ENCODE measurements around a stretch of chr3.

- RRBS, 2 experiments = no CpG with 5 or more reads among the region's 6 CpGs
CAGE:
- cytosol, long polyA minus RNA = no peak
- cytosol, long polyA plus RNA = no peak
- long polyA plus RNA = no peak
- nucleus, long polyA minus RNA = no peak
- nucleus, long polyA plus RNA = no peak
These were observed 1.8 kb downstream of the PLCXD2 start for GRCh38 chr3:111676186-111676765.

DNA sequence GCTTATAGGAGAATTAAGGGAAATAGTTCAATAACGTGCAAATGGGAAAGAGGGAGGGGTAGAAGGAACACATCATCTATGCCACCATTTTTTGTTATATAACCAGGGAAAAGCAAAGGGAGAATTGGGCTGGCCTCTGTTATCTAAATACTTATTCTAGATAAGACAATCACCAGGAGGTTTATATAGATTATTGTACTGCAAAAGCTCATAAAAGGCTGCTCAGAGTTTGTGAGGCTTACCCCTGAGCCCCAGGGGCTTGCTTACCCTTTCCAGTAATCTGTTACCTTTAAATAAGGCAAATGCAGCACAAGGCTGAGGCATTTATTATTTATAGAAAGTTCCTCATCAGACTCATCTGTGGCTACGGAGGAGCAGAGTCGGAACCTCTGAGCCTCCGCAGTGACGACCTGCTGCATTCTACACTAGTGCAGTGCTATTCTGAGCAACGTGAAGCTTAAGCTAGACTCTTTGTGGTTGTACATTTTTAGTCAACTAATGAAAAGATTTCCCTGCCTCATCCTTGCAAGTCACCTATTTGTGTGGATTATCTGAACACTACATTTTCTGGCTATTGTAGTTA is 18.6 kb downstream of the PLCXD2 start:
- RRBS, 2 experiments = no CpG with 5 or more reads among the region's 6 CpGs
CAGE:
- cytosol, long polyA minus RNA = no peak
- cytosol, long polyA plus RNA = no peak
- long polyA plus RNA = no peak
- nucleus, long polyA minus RNA = no peak
- nucleus, long polyA plus RNA = no peak

GRCh38 chr3:111732267-111732747 is 57.8 kb downstream of the PLCXD2 start:
- RRBS, 2 experiments = no CpG with 5 or more reads among the region's 3 CpGs
CAGE:
- cytosol, long polyA minus RNA = start-site peak on the plus strand at chr3:111732510-111732521, 252 reads
- cytosol, long polyA plus RNA = start-site peak on the plus strand at chr3:111732492-111732522, 313 and 231 reads in 2 replicates
- long polyA plus RNA = start-site peak on the plus strand at chr3:111732494-111732523, 197 and 224 reads in 2 replicates
- nucleus, long polyA minus RNA = start-site peak on the plus strand at chr3:111732517-111732521, 45 reads
- nucleus, long polyA plus RNA = start-site peak on the plus strand at chr3:111732455-111732521, 781 and 963 reads in 2 replicates

- RRBS, 2 experiments = no CpG with 5 or more reads among the region's 5 CpGs
CAGE:
- cytosol, long polyA minus RNA = no peak
- cytosol, long polyA plus RNA = no peak
- long polyA plus RNA = no peak
- nucleus, long polyA minus RNA = no peak
- nucleus, long polyA plus RNA = no peak
These were observed 64.9 kb downstream of the PLCXD2 start for GRCh38 chr3:111739187-111740041.

DNA sequence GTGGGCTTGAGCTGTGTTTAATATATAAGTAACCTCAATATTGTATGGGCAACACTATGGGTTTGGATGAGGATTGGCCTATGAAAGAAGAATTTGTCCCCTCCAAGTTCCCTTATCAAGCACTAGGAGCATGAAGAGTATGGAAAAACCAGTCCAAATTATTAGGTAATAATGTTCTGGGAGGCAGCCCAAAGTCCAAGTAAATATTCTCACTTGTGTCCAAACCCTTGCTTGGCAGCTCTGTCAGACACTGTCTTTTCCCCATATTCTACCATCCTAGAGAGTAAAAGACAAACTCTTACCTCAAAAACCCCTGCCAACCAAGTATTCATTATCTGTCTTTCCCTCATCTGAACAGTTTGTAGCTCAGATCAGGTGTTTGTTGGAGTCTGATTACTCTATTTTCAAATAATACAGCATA is 89.9 kb upstream of the PHLDB2 start:
CAGE:
- cytosol, long polyA minus RNA = no peak
- cytosol, long polyA plus RNA = no peak
- long polyA plus RNA = no peak
- nucleus, long polyA minus RNA = no peak
- nucleus, long polyA plus RNA = no peak

DNA sequence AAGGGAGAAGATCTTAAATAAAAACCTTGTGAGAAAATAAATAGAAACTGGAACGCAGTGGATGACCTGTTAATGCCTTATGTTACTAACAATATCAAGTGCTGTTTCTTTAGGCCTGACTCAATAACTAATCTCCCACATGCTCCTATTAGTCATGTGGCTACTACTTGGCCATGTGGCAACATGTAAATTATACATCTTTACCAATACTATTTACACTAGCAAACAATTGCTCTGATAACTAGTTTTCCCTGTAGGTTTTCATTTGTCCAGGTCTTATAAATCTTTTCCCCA is 11.6 kb upstream of the C3orf52 start:
- RRBS, 2 experiments = no CpG with 5 or more reads among the region's 1 CpG
CAGE:
- cytosol, long polyA minus RNA = no peak
- cytosol, long polyA plus RNA = no peak
- long polyA plus RNA = no peak
- nucleus, long polyA minus RNA = no peak
- nucleus, long polyA plus RNA = no peak

- RRBS, 2 experiments = no CpG with 5 or more reads among the region's 4 CpGs
CAGE:
- cytosol, long polyA minus RNA = no peak
- cytosol, long polyA plus RNA = no peak
- long polyA plus RNA = no peak
- nucleus, long polyA minus RNA = no peak
- nucleus, long polyA plus RNA = no peak
These were observed 19.2 kb downstream of the GCSAM start for GRCh38 chr3:112113679-112114331.

DNA sequence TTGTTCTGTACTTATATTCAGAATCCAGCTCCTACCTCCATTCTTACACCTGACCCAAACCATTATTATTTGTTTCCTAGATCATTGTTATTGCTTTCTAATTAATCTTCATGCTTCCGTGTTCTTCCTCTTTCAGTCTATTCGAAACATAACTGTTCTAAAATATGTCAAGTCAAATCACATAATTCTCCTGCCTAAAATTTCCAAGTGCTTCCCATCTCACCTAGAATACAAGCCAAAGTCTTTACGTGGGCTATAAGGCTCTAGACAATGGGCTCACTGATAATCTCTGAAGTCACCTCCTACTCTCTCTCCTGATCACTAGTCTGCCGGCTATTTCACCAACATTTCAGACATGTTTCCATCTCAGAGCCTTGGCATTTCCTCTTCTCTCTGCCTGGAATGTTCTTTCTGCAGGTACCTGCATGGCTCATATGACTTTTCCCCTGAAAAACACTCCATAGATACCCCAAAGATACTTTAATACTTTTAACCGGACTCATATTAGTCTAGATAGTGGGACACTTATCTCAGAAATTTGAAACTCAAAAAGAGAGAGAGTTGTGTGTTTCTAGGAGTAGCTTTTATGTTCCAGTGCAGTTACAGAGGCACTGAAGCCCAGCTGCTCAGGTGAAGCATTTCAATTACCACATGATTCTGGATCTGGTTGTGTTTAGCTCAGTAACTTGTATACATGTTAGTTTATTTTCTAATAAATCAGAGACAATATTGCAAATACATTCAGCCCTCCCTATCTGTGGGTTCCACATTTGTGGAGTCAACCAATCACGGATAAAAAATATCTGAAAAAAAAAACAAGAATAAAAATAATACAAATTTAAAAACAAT is 32.7 kb downstream of the CD200 start:
- RRBS, 2 experiments = no CpG with 5 or more reads among the region's 6 CpGs
CAGE:
- cytosol, long polyA minus RNA = no peak
- cytosol, long polyA plus RNA = no peak
- long polyA plus RNA = no peak
- nucleus, long polyA minus RNA = no peak
- nucleus, long polyA plus RNA = no peak

GRCh38 chr3:112411399-112412006 is 78.5 kb downstream of the CD200 start:
- RRBS, 2 experiments = no CpG with 5 or more reads among the region's 5 CpGs
CAGE:
- cytosol, long polyA minus RNA = no peak
- cytosol, long polyA plus RNA = no peak
- long polyA plus RNA = no peak
- nucleus, long polyA minus RNA = no peak
- nucleus, long polyA plus RNA = no peak

DNA sequence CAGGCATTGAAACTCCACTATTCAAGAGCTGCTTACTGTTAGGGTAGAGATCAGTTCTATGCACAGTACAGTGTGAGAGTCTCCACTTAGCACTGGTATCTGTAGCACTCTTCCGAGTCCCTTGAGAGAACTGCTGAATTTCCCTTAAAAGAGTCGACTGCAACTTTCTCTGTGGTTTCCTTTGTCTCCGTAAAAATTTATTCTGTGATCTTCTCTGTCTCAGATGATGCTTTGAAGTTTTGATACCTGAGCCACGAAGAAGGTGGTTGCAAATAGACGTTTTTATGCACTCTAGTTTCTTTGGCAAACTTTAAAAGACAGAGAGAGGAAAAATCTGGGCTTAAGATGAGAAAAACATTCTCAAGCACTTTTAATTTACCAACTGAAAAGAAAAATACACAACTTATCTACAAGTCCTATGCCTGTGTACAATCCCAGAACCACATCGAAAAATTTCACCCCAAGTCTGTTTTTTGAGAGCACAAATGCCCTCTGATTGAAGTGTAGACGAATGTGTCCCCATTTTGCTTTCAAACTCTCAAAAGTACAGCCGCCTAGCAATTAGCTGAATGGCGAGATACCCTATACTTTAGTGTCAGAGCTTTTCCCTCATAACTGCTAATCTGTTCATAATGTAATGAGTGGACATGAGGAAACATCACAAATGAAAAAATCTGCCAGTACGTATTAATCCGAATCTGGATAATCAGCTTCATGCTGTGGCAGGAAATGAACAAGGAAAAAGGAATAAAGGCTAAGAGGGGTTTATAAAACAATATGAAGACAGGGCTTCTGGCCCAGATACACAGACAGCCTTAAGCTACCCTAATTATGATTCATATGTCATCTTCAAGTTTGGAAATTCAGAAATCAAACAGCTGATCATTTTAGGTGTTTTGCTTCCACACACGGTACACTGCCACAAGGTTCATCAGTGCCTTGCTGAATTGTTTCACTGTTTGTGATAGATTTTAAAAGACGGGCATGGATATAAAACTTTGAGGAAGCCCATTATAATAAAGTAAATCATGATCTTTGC is 13.5 kb downstream of the NEPRO start:
- RRBS, 2 experiments = no CpG with 5 or more reads among the region's 13 CpGs
CAGE:
- cytosol, long polyA minus RNA = no peak
- cytosol, long polyA plus RNA = no peak
- long polyA plus RNA = no peak
- nucleus, long polyA minus RNA = no peak
- nucleus, long polyA plus RNA = no peak

- RRBS, 2 experiments = no CpG with 5 or more reads among the region's 9 CpGs
CAGE:
- cytosol, long polyA minus RNA = no peak
- cytosol, long polyA plus RNA = no peak
- long polyA plus RNA = no peak
- nucleus, long polyA minus RNA = no peak
- nucleus, long polyA plus RNA = no peak
These were observed 18.1 kb upstream of the BOC start for GRCh38 chr3:113193153-113193735.

DNA sequence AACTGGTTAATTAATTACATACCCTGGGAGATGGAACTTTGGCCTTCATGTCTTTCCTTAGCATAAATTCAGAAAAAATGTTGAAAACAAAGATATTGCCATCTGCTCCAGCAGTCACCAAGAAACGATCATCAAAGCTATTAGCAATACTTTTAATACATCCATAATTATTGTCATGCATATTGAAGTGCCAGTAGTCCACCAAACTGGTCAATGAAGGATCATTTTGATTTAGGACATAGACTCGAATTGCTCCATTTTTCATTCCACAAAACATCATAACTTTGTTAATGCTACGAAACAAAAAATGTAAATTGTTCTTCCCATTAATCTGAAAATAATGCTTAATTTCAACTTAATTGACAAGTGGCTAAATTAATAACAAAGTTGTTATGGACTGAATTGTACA is 75.3 kb downstream of the CFAP44 start:
- RRBS, 2 experiments = no CpG with 5 or more reads among the region's 3 CpGs
CAGE:
- cytosol, long polyA minus RNA = no peak
- cytosol, long polyA plus RNA = no peak
- long polyA plus RNA = no peak
- nucleus, long polyA minus RNA = start-site peak on the minus strand centred at position 304 of the sequence, 58 bp wide, 6 reads
- nucleus, long polyA plus RNA = no peak

GRCh38 chr3:113602703-113603163 is 70.4 kb downstream of the SIDT1 start:
- RRBS, 2 experiments = 54 to 56% methylated on average over 3 of the region's 9 CpGs
CAGE:
- cytosol, long polyA minus RNA = no peak
- cytosol, long polyA plus RNA = no peak
- long polyA plus RNA = no peak
- nucleus, long polyA minus RNA = no peak
- nucleus, long polyA plus RNA = no peak

GRCh38 chr3:113698690-113699457 is 2.4 kb upstream of the USF3 start:
- RRBS, 2 experiments = no CpG with 5 or more reads among the region's 29 CpGs
CAGE:
- cytosol, long polyA minus RNA = no peak
- cytosol, long polyA plus RNA = no peak
- long polyA plus RNA = no peak
- nucleus, long polyA minus RNA = no peak
- nucleus, long polyA plus RNA = no peak

DNA sequence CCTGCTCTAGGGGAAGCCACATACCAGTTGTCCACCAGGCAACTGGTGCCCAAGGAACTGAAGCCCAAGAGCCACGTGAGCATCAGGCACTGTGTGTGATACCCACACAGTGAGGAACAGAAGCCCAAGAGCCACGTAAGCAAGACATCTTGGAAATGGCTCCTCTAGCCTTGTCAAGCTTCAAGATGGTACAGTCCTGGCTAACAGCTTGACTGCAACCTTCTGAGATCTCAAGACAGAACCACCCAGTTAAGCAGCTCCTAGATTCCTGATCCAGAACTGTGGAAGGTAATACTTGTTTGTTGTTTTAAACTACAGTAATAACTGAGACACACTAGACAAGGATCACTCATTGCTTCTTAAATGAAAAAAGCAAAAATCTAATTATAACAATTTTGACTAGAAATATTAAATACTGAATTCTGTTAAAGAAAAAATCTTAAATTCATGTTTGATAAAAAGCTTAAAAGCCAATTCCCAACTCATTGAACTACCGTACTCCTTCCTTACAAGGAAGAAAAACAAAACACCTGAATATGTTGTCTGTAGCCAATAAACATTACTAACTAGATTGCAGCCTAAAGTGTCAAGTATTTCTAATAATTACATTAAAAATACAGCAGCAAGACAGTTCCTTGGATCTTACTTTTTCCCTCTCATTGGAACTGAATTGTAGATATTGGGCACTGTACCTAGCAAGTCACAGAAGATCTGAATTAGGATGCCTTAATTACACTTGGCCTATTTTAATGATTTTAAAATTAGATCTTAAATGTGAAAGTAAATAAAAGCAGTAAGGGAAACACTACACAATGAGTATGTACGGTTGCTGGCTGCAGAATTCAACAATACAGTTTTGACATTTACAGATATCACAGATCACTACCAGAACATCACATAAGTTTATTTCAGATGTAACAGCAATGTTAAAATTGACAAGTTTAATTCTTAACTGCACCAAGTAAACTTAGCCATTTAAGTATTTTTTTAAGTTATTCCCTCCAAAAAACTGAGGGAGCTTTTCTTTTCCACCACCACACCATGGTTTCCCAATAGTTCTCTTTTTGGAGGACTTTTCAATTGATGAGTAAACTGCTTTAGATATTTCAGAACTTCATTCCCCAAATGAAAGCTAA is 22.0 kb upstream of the USF3 start:
- RRBS, 2 experiments = no CpG with 5 or more reads among the region's 4 CpGs
CAGE:
- cytosol, long polyA minus RNA = no peak
- cytosol, long polyA plus RNA = no peak
- long polyA plus RNA = no peak
- nucleus, long polyA minus RNA = no peak
- nucleus, long polyA plus RNA = no peak

DNA sequence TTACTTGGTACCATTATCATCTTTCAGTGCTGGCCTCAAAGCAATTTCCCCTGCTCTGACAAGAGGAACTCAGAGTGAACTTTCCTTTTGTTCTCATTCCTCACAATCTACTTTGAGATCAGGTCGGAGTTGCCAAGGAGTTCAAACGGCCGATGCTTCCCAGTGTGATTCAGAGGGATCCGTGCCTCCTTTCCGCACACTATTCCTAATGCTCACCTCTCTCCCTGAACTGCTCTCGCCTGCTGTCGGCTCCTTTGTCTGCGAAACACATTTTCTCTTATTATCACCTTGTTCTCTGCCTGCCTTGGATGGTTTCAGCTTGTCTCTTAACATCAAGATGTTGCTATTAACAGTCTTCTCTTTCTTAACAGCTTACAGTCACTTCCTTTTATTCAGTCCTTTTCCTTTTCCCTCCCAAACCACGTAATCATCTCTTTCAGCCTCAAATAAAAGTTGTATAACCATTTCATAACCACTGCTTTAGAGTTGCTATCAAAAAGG is 36.0 kb downstream of the QTRT2 start:
- RRBS, 2 experiments = no CpG with 5 or more reads among the region's 9 CpGs
CAGE:
- cytosol, long polyA minus RNA = no peak
- cytosol, long polyA plus RNA = no peak
- long polyA plus RNA = no peak
- nucleus, long polyA minus RNA = no peak
- nucleus, long polyA plus RNA = no peak

GRCh38 chr3:114307413-114307887 is 13.6 kb downstream of the TIGIT start:
- RRBS, 2 experiments = no CpG with 5 or more reads among the region's 6 CpGs
CAGE:
- cytosol, long polyA minus RNA = no peak
- cytosol, long polyA plus RNA = no peak
- long polyA plus RNA = no peak
- nucleus, long polyA minus RNA = no peak
- nucleus, long polyA plus RNA = no peak

DNA sequence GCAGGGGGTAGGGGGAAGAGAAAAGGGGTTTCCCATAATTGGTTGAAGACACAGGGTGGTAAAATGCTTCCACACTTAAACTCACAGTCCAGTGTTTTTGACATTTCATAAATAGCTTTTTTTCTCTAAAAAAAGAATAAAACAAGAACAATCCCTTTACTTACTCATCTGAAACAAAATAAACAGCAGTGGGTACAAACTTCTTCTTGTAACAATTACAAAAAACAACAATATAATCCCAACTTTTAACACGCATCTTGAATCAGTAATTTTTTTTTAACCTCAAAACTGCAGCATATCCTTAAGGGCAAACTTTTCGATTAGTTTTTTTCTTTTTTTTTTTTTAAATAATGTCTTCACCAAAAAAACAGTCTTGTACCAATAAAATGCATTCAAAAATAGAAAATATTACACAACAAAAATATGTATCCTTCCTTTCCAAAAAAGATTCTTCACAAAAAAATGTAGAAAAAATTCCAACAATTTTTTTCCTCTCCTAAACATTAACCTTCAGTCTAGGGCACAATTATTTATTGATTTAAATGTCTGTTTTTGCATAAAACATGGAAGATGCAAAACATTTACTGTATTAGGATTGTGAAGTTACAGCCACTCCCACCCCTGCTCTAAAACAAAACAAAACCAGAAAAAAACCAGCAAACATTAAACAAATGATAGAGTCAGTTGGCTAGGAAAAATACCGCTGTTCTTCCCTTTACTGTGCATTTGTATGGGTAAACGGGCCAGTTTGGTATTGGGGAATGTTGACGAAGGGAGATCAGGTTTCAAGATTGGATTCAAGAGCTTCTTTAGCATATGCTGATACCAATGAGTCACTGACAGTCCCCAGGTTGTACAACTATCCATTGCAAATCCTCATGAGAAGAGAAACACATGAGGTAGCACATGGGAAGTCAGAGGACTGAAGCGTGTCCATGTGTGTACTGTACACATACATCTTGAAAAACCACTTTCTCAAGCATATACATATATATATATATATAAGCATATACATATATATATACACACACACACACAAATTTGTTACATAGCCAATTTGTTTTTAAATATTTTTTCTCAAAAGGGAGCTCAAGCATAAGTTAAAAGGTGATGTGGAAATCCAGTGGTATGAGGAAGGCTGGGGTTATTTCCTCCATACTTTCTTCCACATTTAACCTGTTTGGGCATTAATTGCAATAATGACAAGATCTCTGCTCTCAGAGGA is 25.4 kb downstream of the TIGIT start:
- RRBS, 2 experiments = no CpG with 5 or more reads among the region's 6 CpGs
CAGE:
- cytosol, long polyA minus RNA = start-site peak on the minus strand centred at position 497 of the sequence, 218 bp wide, 23 reads
- cytosol, long polyA plus RNA = start-site peak on the minus strand centred at position 619 of the sequence, 11 bp wide, 9 and 14 reads in 2 replicates
- long polyA plus RNA = no peak
- nucleus, long polyA minus RNA = start-site peak on the minus strand centred at position 458 of the sequence, 416 bp wide, 50 reads
- nucleus, long polyA plus RNA = no peak

- RRBS, 2 experiments = no CpG with 5 or more reads among the region's 20 CpGs
CAGE:
- cytosol, long polyA minus RNA = no peak
- cytosol, long polyA plus RNA = no peak
- long polyA plus RNA = no peak
- nucleus, long polyA minus RNA = no peak
- nucleus, long polyA plus RNA = no peak
These were observed 90.2 kb downstream of the TIGIT start for GRCh38 chr3:114383564-114384895.

GRCh38 chr3:114447370-114448017 is 153.7 kb downstream of the TIGIT start:
- RRBS, 2 experiments = no CpG with 5 or more reads among the region's 3 CpGs
CAGE:
- cytosol, long polyA minus RNA = no peak
- cytosol, long polyA plus RNA = no peak
- long polyA plus RNA = no peak
- nucleus, long polyA minus RNA = no peak
- nucleus, long polyA plus RNA = no peak